Suprapubic skin (tissue), 4 donors: ENCODE results near the gene TACR2.

GRCh38 chr10:69362138-69363554, 44.0 kb downstream of the HK1 start:
- PRO-cap, result no peak
- RAMPAGE, long total RNA, 4 experiments, result no peak in any of the 4 experiments

- PRO-cap, result no peak
- RAMPAGE, long total RNA, 4 experiments, result no peak in any of the 4 experiments
Measured at GRCh38 chr10:69415070-69415433, 1.7 kb downstream of the TACR2 start.

- PRO-cap, result no peak
- RAMPAGE, long total RNA, 4 experiments, result no peak in any of the 4 experiments
Measured at GRCh38 chr10:69416268-69417283, at the start of gene TACR2. Gene TACR2 (minus strand): TSS chr10:69416918.

- PRO-cap, result no peak
- RAMPAGE, long total RNA, 4 experiments, result no peak in any of the 4 experiments
Measured at GRCh38 chr10:69459134-69460158, 8.2 kb downstream of the TSPAN15 start.

- PRO-cap, result no peak
- RAMPAGE, long total RNA, 4 experiments, result start-site peak on the plus strand in 1 of 4 experiments, at chr10:69495106-69495148 at its widest, 15 reads per replicate
Measured at GRCh38 chr10:69494636-69495299, 43.5 kb downstream of the TSPAN15 start.

DNA sequence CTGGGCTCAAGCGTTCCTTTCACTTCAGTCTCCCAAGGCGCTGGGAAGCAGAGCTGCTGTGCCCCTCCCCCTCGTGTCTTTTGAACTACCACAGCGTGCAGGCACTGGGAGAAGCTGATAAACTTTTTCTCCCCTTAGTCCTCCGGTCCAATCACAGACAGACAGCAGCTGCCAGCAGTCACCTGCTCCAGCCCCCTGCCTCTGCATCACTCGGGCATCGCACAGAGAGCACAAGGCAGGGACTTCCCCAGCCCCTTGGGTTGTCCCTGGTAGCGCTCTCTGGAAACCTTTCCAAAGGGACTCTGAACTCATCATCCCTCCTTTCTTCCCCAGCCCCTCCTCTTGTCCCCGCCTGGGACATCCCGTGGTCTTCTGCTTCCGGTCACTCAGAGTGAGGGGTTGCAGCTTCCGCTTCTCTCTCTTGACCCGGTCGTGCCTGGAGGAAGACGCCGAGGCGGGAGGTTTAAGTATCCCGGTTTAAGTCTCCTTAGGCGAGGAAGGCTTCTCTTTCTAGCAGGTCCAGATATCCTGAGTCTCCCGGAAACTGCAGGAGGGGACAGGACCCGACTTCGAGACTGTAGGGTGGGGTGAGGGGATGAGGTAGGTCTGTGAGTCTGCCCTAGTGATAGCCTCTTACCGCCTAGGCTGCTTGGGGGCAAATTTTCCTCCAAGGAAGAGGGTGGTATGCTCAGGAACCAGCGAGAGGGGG, 1.5 kb upstream of the NEUROG3 start:
- PRO-cap, result no peak
- RAMPAGE, long total RNA, 4 experiments, result no peak in any of the 4 experiments

DNA sequence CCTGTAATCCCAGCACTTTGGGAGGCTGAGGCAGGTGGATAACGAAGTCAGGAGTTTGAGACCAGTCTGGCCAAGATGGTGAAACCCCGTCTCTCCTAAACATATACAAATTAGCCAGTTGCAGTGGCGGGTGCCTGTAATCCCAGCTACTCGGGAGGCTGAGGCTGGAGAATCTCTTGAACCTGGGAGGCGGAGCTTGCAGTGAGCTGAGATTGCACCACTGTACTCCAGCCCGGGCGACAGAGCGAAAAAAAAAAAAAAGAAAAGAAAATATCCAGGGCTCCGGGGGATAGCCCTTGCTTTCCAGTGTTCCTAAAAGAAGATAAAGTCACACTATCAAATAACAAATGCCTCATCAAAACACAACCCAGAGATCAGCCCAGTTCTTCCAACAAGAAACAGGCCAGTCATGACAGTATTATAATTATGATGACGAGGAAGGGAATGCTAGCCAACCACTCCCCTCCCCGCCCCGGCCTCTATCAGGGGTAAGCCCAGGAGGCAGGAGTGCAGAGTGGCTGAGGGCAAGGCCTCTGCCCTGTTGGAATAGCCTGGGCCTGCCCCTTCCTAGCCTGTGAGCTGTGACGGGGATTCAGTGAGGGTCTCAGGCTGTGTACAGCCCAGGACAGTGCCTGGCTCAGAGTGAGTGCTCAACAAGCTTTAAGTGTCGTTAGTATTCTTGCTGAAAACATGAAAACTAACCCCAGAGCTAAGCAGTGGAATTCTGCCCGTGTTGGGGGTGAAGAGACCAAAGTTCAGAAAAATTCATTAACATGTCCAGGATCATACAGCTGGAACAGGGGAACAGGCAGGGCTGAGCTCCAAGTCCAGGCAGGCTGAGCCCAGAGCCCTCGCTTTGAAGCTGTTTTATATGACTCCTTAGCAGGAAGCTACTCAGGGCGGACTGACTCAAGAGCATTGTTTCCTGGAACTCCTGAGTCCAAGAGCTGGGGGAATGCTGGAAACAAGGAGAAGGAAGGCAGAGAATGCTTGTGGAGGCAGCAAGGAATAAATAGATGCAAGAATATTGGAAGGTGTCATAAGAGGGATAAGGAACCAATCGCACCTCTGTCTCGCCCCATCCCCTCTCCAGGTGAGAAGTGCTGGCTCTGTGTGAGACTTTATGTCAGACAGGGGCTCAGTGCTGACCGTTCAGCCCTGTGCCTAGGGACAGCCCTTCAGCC, 54.4 kb downstream of the FAM241B start:
- PRO-cap, result no peak
- RAMPAGE, long total RNA, 4 experiments, result no peak in any of the 4 experiments

DNA sequence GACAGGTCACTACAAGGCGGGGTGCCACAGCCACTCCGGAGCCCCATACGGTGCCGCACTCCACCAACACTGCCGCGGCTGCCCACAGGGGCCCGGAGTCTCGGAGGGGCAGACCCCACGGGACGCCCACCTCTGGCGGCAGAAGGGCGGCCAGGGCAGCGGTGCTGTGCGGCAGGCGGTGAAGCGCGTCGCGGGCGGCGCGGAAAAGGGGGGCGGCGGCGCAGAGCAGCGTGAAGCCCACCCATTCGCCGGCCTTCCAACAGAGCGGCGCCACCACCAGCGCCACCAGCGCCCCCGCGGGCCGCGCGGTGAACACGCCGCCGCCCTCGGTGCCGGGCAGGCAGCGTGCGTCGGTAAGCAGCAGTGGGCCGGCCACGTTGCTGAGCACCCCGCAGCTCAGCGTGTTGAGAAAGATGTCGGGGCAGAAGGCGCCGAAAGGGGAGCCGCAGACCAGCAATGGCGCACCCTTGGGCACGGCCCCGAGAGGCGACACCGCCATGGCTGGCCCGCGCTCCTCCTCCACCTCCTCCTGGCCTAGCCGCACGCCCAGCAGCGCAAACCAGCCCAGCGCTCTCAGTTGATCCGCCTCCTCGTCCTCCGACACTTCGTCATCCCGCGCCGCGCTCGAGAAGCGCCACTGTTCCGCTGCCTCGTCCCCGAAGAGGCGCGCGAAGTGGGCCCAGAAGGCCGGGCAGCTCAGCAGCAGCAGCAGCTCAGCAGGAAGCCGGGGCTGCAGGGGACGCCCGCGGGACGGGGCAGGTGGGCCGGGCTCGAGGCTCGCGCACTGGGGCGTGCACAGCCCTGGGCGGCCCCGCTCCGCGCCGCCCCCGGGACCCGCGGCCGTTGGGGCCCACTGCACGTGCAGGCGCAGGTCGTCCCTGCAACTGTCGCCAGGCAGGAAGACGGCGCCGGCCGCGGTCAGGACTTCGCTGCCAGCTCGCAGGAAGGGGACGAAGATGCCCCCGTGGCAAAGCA, 737 bp downstream of the TYSND1 start:
- PRO-cap, result bidirectional peak, plus-strand start at position 576 of the sequence, minus-strand start at position 531 of the sequence
- RAMPAGE, long total RNA, 4 experiments, result no peak in any of the 4 experiments

- PRO-cap, result no peak
- RAMPAGE, long total RNA, 4 experiments, result no peak in any of the 4 experiments
Measured at GRCh38 chr10:70168640-70169351, 1.5 kb downstream of the SAR1A start.

- PRO-cap, result no peak
- RAMPAGE, long total RNA, 4 experiments, result no peak in any of the 4 experiments
Measured at GRCh38 chr10:70424716-70426065, 16.3 kb downstream of the NODAL start.

GRCh38 chr10:70499193-70499752, 20.7 kb downstream of the PALD1 start:
- PRO-cap, result no peak
- RAMPAGE, long total RNA, 4 experiments, result no peak in any of the 4 experiments

- PRO-cap, result no peak
- RAMPAGE, long total RNA, 4 experiments, result no peak in any of the 4 experiments
Measured at GRCh38 chr10:70887075-70887214, 1.4 kb downstream of the PCBD1 start.

DNA sequence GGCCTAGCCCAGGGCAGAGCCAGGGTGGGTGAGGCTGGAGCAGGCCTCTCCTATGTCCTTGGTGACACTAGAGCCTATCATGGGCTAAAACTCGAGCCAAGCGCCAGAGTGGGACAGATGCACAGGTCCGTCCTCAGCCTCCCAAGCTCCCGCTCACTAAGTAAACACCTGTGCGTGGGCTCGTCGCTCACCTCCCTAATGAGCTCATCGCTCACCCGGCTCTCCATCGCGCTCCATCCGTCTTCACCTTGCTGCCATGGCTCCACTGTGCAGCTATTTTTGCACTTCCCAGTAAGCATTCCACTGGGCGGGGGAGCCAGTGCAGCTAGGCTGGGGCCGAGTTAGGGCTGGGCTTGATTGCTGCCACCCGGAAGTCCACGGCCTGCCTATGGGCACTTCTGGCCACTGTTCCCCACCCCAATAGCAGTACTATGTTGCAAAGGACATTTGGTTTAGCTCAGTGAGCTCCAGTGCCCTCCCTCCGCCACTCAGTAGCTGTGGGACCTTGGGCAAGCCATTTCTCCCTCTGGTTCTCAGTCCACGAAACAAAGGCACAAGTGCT, 117.2 kb upstream of the PCBD1 start:
- PRO-cap, result no peak
- RAMPAGE, long total RNA, 4 experiments, result no peak in any of the 4 experiments

GRCh38 chr10:71217820-71218561, 5.6 kb downstream of the UNC5B start:
- PRO-cap, result no peak
- RAMPAGE, long total RNA, 4 experiments, result start-site peak on the minus strand in 1 of 4 experiments, at chr10:71218024-71218032 at its widest, 19 reads per replicate

DNA sequence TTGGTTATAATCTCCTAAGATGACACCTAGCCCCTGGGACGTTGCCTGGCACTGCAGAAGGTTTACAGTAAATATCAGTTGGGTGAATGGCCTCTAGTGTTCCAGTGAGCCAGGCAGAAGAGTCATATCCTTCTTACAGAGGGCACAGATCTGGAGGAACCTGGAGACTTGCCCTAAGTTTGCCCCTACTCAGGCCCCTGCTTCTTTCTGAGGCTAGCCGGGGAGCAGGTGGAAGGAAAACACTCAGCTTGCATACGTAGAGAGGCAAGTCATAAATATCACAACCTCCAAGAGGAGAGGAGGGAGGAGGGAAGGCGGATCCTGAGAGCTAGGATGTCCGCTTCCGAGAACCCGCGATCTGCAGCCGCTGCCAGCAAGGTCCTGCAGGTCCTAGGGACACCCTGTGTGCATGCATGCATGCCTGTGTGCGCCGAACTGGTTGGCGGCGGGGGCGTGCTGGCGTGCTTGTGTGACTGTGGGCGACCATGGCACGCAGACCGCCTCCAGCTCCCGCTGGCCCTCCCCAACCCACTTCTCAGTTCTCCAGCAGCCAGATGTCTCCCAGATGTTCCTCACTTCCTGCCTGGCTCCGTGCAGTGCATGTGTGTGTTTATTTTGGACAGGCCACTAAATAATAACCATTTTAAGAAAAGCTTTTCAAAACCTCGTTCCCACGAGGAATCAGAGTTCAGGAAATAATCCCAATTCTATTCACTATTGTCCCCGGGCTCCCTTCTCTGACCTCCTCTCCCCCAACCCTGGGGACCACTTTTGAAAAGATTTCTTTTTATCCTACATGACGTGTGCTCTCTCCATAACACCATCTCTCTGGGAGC, 32.2 kb downstream of the UNC5B start:
- PRO-cap, result no peak
- RAMPAGE, long total RNA, 4 experiments, result no peak in any of the 4 experiments

DNA sequence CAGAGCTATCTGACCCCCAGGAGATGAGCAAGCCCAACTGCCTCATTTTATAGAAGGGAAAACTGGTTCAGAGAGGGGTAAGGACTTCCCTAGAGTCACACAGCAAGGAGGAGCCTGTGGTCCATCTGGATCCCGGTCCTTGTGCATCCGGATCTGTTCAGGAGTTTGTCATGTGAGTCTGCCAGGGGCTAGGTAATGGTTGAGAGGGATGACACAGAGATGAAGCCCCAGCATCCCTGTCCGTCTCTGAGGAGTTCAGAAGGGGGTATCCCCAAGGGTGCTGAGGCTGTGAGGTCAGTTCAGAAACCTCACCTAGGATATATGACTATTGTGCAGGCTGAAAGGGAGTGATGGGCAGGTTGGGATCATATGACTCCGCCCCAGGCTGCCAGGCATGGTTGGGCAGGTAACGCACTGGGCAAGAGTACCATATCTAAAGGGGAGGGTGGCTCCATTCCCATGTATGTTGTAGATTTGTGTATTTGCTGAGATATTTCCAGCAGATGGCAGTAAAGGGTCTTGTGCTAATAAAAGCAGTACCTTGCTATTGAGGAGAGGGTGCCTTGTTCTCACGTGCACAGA, 16.0 kb upstream of the SLC29A3 start:
- PRO-cap, result no peak
- RAMPAGE, long total RNA, 4 experiments, result no peak in any of the 4 experiments

DNA sequence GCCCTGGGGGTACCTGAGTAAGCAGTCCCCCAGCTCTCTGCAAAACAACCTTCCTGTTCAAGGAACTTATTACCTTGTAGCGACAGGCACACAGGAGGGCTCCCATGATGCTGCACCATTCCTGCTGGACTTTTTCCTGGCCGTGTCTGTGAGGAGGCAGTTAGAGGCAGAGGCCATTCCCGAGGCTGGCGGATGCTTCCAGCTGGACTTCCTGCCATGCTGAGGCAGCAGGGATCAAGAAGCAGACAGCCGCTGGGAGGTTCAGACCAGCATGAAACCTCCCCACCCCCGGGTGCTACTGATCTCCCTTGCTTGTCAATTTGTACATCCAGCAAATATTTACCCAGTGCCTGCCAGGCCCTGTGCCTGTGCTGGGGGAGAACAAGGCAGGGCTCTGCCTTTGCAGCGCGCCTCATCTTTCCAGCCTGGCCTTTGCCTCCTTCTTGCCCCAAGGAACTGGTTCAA, 28.8 kb downstream of the SLC29A3 start:
- PRO-cap, result no peak
- RAMPAGE, long total RNA, 4 experiments, result no peak in any of the 4 experiments

- PRO-cap, result no peak
- RAMPAGE, long total RNA, 4 experiments, result no peak in any of the 4 experiments
Measured at GRCh38 chr10:71554804-71555173, 158.1 kb downstream of the CDH23 start.

- PRO-cap, result unidirectional peak, plus-strand start at chr10:71613736
- RAMPAGE, long total RNA, 4 experiments, result no peak in any of the 4 experiments
Measured at GRCh38 chr10:71613332-71613938, 106.1 kb downstream of the C10orf105 start.

DNA sequence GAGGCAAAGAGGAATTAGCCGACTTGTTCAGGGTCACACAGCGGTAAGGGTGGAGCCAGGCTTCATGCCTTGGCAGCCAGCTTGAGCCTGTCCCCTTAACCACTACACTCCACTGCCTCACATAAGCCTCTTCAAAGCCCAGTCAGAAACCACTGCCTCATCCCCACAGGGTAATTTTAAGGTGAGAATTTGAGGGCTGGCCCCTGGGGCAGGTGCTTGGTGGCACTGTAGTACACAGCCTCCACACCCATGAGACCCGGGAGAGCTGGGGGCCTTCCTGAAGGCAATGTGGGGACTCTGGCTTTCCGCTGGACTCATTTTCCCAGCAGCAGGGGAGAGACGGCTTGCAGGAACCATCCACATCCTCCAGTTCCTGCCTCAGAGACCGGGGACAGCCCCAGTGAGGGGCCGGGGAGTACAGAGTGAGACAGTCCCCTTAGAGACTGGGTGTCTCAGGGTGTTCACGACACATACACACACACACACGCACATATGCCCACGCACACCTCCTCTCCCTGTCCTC, 7.7 kb upstream of the C10orf105 start:
- PRO-cap, result no peak
- RAMPAGE, long total RNA, 4 experiments, result no peak in any of the 4 experiments